ENCODE measurements around a stretch of chr1.

- RRBS: no CpG with 5 or more reads among the region's 8 CpGs
Observed at GRCh38 chr1:23555923-23556517, 3.3 kb downstream of the ID3 start.

DNA sequence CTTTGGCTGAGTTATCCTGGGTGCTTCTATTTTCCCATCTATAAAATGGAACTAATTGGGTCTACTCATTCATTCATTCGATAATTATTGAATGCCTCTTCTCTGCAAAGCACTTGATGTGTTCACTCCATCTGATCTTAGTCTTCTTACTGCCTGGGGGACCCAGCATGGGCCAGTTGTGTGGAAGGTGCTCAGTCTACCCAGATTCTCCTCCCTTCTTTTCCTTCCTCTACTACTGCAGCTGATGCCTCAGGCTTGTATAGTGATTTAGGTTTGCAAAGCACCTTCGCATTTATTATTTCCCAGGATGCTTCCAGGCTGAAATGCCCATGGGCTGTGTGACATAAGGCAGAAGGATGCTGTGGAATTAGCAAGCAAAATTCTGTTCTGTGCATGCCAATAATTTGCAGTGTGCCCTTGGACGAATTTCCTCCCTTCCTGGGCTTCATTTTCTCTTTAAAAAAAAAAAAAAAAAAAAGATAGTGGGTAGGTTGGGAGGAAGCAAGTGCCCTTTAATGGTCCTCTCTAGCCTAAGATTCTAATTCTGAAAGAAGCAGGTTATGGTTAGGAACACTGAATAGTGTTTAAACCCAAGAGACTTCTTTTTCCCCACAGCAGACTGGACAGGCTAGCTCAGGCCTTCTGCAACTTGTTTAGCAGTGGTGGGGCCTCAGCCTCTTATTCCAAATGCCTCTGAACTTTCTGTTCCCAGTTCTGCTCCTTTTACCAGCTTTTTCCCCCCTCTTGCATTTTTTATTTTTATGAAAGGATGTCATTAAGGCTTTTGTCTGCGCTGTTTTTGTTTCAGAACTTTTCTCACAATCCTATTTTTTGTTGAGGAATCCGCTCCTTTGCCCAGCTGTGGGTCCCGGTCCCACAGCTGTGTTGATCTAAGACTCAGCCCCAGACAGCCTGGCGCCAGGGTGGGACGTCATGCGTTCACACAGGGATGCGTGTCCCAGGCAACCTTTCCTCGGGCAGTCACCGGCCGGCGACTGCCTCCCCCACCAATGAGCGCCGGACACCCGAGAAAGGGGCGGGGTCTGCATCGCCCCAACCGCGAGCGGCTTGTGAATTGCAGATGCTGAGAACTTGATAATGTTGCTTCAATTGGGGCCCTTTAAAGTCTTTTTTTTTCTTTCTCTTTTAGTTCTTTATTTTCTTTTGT is 2.6 kb upstream of the ID3 start:
- RRBS: no CpG with 5 or more reads among the region's 22 CpGs

- RRBS: 53% methylated on average over 1 of the region's 8 CpGs
Observed at GRCh38 chr1:23837775-23838152, 12.5 kb upstream of the HMGCL start.

DNA sequence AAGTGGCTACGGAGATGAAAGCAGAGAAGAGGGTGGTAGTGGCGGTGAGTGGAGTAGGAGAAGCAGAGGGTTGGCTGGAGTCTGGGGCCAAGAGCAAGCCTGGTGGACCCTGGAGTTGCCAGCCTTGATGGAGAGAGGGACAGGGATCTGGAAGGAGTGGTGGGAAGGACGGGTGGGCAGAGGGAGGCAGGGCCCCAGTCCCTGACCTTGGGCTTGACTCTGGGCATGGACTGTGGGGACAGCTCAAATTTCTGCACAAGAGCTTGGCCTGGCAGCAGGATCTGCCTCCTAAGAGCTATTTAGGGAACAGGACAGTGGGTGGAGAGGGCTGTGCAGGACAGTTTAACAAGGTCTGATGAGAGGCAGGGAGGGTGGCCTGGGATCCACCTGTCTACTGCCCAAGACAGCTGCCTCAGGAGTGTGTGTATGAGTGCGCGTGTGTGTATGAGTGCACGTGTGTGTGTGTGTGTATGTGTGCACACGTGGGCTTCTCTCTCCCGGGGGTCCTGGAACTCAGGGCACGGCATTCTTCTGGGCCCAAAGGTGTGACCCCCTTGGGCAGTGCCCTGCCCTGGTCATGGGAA is 15.6 kb downstream of the MYOM3 start:
- RRBS: no CpG with 5 or more reads among the region's 9 CpGs

DNA sequence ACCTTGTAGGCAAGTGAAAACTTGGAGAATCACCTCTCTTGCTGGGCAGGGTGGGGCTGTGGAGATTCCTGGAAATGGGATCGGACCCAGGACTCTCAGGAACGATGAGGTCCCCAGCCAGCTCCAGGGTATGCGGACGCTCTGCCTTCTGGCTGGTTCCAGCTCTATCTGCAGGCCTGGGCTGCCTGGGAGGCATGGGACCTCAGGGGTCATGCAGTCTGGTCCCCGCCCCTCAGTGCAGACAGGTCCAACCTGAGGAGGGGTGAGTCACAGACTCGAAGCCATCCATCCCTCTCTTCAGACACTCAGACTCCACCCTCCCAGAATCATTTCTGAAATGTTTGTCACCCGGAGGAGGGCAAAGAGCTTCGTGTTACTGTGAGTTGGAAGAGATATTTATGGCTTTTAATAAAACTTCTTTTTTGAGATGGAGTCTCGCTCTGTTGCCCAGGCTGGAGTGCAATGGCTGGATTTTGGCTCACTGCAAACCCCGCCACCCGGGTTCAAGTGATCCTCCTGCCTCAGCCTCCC is 5.8 kb upstream of the MYOM3 start:
- RRBS: no CpG with 5 or more reads among the region's 11 CpGs

- RRBS: no CpG with 5 or more reads among the region's 11 CpGs
Observed at GRCh38 chr1:24141589-24142214, 1.2 kb downstream of the IL22RA1 start.

GRCh38 chr1:24483409-24483842 is 19.2 kb upstream of the RCAN3 start:
- RRBS: no CpG with 5 or more reads among the region's 5 CpGs

- RRBS: no CpG with 5 or more reads among the region's 10 CpGs
Observed at GRCh38 chr1:24507380-24507907, 4.8 kb downstream of the RCAN3 start.

DNA sequence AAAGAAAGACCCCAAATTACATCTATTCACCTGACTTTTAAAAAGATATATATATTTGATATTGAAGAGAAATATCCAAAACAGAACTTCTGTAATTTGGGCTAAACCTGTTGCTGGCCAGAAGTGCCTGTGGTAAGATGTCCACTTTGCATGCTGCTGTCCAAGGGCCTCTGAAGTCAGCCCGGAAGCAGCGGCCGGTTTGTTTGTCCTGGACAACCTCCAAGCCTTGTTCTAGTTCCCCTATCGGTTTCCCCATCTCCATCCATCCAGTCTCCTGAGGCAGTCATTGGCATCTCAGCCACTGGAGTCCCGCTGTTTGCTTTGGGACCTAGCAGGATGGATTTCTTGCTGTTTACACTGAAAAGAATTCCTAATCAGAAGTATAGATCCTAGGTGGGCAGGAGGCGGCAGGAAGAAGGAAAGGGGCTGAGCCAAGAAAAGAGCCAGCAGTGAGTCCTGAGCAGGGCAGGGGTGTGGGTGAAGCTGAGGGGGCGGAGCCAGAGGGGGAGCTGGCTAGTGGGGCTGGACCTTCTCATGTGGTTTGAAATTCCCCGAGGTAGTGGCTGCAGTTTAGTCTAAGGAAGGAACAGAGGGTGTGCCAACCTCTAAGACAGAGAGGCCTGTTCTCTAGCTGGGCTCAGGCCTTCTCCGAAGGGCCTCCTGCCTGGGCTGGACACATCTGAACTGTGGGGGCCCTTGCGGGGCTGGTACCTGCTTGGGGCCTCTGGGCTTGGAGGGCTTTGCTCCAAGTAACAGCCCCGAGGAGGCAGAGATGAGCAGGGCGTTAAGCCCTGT is 3.3 kb downstream of the NCMAP start:
- RRBS: no CpG with 5 or more reads among the region's 12 CpGs

GRCh38 chr1:24770152-24770587 is 24.9 kb downstream of the CLIC4 start:
- RRBS: no CpG with 5 or more reads among the region's 1 CpG

DNA sequence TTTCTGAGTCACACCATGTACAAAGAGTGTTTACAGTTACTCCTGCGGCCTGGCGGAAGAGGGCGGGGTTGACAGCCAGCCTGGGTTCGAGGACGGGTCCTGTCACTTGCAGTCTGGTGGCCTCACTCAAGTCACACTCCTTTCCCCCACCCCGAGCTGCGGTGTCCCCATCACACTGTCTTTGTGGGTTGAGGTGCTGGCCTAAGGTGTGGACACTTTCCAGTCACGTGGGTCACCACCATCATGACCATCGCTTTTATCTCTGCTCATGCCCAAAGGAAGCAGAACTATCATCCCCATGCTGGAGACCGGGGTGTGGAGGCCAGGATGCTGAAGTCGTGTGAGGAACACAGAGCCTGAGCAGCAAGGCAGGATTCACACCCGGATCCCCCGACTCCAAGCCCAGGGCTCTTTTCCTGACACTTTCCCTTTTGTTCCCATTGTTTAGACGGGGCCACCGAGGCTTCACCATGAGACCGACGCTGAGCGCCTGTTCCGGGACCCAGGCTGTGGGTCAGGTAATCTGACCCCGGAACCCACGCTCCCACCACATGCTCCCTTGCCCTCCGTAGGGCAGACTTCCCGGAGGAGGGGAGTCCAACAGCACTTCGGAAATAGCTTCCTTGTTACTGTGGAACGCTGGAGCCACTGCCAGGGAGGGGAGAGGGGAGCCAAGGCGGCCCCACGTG is 18.6 kb downstream of the RUNX3 start:
- RRBS: 94% methylated on average over 12 of the region's 27 CpGs

GRCh38 chr1:25197899-25198426 is 34.3 kb downstream of the SYF2 start:
- RRBS: 25% methylated on average over 2 of the region's 11 CpGs

- RRBS: no CpG with 5 or more reads among the region's 17 CpGs
Observed at GRCh38 chr1:25232773-25233774, 772 bp upstream of the SYF2 start.

DNA sequence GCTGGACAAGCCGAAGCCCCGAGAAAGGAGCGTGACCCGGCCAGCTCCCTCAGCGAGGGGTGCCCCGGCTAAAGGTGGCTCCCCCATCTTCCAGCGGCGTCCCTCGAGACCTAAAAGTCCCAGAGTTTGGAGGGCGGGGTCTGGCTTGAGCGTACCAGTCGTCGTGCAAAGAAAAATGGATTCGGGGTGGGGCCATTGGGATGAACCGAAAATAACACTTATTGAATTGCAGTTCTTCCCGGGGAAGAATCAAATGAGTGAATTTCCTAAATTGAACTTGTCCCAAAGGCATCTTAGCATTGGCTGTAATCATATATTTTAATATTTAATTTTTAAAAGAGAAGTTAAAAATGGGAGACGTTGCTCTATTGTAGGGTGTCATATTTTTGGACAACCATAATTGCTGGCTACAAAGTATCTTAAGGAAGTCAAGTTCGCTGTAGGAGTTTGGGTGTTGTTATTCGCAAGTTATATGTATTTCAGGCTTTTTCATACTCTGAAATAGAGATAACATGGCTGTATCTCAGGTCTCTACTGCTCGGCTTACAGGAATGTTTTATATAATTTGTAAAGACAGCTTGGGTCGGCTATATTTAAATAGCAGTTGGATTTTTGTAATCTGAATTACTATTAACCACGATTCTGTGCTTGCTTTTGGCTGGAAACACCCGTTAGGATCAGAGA is 752 bp downstream of the TMEM50A start:
- RRBS: 4% methylated on average over 4 of the region's 23 CpGs

DNA sequence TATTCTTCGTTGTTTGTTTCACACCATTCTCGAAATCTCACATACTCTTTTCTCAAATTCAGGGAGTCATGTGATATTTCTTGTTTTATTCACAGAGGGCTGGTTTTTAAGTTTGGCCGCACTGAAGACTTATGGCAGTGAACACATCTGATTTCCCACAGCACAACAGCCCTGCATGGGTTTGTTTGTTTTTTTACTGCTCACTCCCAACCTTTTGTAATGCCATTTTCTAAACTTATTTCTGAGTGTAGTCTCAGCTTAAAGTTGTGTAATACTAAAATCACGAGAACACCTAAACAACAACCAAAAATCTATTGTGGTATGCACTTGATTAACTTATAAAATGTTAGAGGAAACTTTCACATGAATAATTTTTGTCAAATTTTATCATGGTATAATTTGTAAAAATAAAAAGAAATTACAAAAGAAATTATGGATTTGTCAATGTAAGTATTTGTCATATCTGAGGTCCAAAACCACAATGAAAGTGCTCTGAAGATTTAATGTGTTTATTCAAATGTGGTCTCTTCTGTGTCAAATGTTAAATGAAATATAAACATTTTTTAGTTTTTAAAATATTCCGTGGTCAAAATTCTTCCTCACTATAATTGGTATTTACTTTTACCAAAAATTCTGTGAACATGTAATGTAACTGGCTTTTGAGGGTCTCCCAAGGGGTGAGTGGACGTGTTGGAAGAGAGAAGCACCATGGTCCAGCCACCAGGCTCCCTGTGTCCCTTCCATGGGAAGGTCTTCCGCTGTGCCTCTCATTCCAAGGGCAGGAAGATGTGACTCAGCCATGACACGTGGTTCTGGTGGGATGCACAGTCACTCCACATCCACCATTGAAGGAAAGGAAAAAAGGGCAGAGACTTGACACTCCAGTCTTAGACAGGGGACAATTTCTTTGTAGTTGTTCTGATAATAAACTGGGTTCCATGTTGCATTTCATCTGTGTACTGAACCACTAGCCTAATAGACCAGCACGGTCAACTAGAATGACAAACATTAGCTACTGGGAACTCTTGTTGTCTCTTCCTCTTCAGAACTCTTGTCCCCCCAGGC is 22.8 kb downstream of the TMEM50A start:
- RRBS: no CpG with 5 or more reads among the region's 9 CpGs

DNA sequence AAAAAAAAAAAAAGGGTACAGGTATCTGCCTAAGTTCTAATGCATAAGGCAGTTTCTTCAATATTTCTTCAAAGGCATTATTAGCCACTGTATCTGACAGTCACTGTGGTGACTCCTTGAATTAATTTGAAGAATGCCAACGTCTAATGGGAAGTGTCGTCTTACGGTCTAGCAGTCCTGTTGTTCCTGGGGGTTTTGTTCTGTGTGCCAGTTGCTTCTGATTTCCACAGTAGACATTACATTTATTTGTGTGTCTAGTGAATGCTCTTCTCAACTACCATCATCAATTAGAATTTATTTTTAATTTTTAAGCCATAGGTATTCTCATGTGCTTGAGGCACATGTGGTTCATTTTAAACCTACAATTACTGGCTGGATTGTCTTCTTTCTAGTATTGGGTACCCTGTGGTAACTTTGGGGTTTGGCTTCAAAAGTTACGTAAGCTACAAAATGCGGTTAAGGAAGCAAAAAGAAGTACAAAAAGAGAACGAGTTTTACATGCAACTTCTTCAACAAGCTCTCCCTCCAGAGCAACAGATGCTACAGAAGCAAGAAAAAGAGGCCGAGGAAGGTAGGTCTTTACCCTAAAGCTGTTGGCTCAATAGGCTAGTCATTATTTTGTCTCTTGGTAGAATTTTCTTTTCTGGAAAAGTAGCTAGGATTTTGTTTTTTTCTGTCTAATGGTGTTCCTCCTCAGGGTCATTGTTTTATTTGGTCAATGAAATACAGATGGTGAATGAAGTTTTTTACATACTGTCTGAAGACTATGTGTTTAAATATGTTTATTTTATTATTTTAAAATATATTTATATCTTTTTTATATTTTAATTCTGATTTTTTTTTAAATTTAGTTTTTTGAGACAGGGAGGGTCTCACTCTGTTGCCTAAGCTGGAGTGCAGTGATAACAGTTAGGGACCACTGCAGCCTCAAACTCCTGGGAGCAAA is 25.8 kb downstream of the MACO1 start:
- RRBS: no CpG with 5 or more reads among the region's 7 CpGs

DNA sequence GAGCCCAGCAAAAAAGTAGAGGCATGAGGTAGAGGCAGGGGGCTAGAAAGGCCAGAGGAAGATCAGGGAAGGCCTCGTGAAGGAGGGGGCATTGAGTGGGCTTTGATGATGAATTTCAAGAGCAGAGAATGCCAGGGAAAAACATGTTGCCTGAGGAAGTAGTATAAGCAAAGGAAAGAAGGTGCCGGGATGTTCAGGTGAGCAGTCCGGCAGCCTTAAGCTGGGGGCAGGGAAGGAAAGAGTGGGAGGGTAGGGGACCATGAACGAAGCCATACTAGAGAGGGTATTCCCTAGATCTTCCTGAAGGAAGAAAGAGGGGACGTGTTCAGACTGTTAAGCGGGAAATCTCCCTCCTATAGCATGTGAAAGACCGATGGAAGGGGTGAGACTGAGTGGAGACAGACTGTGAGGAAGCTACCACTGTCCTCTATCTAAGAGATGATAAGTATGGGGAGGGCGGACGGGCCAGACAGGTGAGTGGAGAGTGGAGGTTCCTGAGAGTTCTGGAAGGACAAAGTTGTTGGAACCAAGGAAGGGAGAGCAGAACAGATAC is 49.1 kb upstream of the LDLRAP1 start:
- RRBS: no CpG with 5 or more reads among the region's 9 CpGs

GRCh38 chr1:25501062-25501670 is 42.2 kb upstream of the LDLRAP1 start:
- RRBS: no CpG with 5 or more reads among the region's 2 CpGs

DNA sequence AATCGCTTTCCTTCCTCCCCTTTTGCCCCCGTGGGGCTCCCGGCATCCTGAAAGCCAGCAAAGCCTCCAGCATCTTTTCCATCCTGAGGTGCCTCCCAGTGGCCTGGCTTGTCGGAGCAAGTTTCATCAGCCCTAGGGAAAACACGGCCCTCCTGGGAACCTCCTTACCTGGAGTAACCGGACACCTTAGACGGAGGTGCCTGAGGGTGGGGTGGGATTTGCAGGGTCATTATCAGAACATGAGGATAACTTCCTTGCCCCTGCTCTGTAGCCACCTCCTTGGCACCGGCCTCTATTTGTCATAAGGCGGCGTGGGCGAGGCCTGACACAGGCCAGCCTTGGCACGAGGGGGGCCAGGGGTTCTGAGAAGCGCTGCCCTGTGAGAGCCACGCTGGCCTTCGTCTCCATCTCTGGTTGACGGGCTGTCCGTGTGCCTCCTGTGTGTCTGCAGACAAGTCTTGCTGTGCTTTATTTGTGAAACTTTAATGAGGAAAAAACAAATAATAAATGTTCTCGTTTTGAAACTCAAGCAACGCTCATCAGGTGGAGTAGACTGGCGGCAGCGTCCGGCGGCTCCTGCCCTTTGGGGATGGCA is 25.0 kb downstream of the LDLRAP1 start:
- RRBS: 66% methylated on average over 3 of the region's 23 CpGs